Measurements from ENCODE around the gene HNMT.

GRCh38 chr2:135754057-135754472, 12.4 kb downstream of the UBXN4 start:
- PRO-cap = no peak

DNA sequence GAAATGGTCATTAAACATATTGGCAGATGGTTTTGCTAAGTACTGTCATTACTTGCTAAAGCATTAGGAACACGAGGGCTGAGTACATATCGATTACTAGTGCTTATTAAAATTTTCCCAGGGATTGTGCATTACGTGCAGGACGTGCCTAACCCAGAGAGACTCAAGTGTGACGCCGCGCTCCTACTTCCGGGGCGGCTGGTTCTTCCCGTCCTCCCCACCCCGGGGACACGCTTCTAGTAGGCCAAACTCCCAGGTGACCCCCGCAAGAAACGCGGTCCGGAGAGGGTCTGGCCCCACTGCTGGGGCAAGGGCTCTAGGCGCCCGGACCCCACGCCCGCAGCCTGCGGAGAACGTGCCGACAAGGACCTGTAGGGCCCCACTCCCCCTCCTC, 484 bp downstream of the DARS1 start:
- PRO-cap = bidirectional peak, plus-strand start at position 247 of the sequence, minus-strand start at position 165 of the sequence

GRCh38 chr2:136114000-136114248, 4.0 kb downstream of the CXCR4 start:
- PRO-cap = no peak

- PRO-cap = no peak
These were observed 3.1 kb upstream of the CXCR4 start for GRCh38 chr2:136121022-136121534.

DNA sequence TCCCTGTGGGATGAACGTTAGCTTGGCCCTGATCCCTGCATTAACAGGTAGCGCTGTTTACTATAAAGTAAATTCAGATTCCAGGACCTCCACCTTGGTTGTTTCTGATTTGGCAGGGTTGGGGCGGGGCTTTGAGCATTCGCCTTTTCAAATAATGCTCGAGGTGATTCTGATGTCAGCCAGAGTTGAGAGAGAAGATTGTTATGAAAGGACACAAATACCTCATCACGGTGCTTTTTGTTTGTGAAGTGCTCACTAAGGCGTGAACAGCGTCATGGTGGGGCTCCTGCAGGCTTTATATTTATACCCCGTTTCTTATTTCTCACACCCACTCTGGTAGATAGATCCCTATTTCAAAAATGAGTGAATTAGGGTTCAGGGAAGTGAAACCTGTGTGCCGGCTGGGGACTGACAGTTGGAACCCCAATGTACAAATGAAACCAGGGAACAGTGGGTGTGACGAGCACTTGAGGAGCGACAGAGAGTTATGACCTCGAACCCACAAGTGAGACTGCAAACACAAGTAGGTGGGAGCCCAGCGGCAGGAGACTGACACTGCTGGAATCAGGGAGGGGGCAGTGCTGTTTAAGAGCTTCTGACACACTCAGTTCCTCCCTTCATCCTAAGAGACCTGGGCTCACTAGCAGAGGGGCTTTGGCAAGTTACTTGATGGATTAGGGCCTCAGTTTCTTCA, 14.2 kb upstream of the CXCR4 start:
- PRO-cap = bidirectional peak, plus-strand start at position 182 of the sequence, minus-strand start at position 106 of the sequence; bidirectional peak, plus-strand start at position 607 of the sequence, minus-strand start at position 436 of the sequence

- PRO-cap = no peak
These were observed 17.4 kb upstream of the CXCR4 start for GRCh38 chr2:136135273-136135802.

GRCh38 chr2:136212707-136213662, 95.0 kb upstream of the CXCR4 start:
- PRO-cap = no peak

- PRO-cap = unidirectional peak, plus-strand start at chr2:136239233
These were observed 120.6 kb upstream of the CXCR4 start for GRCh38 chr2:136238127-136239331.

GRCh38 chr2:136325797-136326559, 208.0 kb upstream of the CXCR4 start:
- PRO-cap = no peak

DNA sequence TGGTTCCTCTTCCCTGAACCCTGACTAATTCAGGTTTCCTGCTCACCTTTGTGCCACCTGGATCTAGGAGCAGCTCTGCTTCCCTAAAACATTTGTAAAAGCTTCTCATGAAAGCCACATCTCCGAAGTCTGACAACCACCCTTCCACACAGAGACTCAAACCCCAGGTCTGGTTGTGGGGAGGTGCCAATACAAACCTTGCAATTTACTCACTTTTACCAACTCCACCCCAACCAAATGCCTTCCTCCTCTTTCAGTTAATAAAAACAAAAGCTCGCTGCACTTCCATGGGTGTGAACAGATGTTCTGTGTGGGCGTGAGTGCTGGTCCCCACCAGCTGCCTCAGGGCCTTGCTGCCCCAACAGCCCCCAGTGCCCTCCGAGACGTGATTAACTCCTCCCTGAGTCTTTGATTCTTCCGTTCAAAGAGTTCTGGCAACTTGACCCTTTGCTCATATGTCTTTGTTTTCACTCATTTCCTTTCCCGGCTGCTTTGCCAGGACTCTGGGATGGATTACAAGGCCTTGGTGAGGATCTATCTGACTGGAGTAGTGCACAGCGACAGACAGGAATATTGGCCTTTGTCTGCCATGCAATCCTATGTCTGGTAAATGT, 258.8 kb upstream of the CXCR4 start:
- PRO-cap = no peak

GRCh38 chr2:137963828-137964965, at the start of gene HNMT:
Gene HNMT, plus strand, starts transcription at chr2:137964473.
- PRO-cap = bidirectional peak, plus-strand start at chr2:137964414, minus-strand start at chr2:137964094; bidirectional peak, plus-strand start at chr2:137964660, minus-strand start at chr2:137964490; bidirectional peak, plus-strand start at chr2:137964678, minus-strand start at chr2:137964722; unidirectional peak, minus-strand start at chr2:137964794

GRCh38 chr2:138028572-138028919, 64.3 kb downstream of the HNMT start:
- PRO-cap = no peak

DNA sequence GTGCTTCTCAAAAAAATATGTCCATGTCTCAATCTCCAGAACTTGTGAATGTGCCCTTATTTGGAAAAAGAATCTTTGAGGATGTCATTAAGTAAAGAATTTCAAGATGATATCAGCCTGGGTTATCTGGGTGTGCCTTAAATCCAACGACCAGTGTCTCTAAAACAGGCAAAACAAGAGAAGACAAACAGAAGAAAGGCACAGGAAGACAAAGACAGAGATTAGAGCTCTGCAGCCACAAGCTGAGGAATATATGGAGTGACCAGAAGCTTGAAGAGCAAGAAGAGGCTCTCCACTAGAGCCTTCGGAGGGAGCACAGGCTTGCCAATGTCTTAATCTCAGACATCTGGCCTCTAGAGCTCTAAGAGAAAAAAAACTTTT, 71.5 kb downstream of the HNMT start:
- PRO-cap = no peak

DNA sequence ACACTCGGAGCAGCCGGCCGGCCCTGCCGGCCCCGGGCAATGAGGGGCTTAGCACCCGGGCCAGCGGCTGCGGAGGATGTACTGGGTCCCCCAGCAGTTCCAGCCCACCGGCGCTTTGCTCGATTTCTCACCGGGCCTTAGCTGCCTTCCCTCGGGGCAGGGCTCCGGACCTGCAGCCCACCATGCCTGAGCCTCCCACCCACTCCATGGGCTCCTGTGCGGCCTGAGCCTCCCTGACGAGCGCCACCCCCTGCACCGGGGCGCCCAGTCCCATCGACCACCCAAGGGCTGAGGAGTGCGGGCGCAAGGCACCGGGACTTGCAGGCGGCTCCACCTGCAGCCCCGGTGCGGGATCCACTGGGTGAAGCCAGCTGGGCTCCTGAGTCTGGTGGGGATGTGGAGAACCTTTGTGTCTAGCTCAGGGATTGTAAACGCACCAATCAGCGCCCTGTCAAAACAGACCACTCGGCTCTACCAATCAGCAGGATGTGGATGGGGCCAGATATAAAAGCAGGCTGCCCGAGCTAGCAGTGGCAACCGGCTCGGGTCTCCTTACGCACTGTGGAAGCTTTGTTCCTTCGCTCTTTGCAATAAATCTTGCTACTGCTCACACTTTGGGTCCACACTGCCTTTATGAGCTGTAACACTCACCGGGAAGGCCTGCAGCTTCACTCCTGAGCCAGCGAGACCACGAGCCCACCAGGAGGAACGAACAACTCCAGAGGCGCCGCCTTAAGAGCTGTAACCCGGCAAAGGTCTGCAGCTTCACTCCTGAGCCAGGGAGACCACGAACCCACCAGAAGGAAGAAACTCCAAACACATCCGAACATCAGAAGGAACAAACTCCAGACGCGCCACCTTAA, 630.5 kb upstream of the NXPH2 start:
- PRO-cap = no peak

DNA sequence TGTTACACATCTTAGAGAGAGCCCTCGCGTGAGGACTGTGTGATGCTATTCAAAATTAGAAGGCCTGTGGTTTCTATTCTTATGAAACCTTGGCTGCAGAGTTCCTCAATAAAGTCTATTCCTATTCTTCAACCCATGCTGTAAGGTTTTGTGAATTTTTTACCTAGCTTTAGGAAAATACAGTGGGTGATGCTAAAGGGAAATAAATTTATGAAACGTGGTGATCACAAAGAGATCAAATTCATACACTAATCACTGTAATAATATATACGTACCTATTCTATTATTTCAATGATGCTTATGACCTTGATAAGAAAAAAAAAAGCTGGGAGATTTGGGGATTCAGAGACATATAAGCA, 917.4 kb upstream of the NXPH2 start:
- PRO-cap = no peak

DNA sequence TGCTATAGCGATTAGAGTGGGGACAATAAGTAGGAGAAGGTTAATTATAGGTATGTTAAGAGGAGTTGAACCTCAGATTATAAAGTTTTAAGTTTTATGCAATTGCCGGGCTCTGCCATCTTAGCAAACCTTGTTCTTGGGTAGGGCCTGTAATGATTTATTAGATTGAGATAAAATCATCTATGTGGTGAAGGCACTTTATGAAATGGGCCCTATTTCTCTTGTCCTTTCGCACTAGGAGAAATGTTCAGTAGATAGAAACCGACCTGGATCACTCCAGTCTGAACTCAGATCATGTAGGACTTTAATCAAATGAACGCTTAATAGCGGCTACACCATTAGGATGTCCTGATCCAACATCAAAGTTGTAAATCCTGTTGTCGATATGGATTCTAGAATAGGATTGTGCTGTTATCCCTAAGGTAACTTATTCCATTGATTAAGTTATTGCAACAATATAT, 1441.3 kb upstream of the NXPH2 start:
- PRO-cap = no peak

DNA sequence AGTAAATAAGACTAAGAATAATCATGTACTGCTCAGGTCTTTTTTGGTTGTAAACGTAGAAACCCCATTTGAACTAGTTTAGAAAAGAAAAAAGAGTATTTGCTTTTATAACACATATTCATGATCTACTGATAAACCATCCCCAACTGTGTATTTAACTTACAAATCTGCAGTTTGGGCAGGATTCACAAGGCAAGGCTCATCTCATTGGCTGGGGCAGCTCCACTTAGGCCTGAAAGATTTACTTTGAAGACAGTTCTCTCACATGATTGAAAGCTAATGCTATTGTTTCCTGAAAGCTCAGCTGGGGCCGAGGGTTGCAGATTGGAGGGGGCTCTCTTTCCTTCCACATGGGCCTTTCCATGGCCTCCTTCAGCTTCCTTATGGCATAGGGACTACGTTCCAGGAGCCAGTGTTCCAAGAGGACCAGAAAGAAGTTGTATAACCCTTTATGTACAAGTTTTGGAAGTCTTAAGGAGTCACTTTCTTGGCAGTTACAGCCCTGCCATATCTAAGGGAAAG, 47.4 kb downstream of the ARHGAP15 start:
- PRO-cap = no peak

DNA sequence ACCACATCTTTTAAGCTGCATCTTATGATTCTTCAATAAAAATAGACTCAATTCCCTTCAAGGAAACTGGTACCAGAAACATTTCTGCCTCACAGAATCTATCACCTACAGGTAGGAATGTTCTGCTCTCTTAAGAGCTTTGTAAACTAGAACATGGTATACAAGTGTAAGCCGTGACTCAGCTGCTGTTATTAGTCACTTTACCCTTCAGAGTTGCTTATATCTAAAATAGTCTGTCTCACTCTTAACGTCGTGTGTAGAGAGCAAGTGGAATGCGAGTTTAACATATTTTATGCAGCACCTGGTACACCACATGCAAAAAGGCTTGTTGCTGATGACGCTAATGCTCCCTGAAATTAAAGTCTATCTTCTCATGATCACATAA, 232.6 kb downstream of the GTDC1 start:
- PRO-cap = no peak

DNA sequence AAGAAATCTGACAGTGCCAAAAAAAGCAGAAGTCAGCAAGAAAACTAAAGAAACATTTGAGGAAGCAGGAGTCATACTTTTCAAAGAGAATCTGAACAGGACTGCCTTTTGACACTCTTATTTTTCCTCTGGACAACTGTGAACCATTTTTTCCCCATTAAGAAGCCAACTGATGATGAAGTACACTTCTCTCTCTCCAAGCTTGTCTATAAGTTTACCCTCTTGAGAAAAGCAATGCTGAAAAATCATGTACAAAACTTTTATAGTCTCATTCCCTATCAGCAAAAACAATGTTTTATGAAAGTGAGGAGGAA, 188.5 kb downstream of the GTDC1 start:
- PRO-cap = no peak

DNA sequence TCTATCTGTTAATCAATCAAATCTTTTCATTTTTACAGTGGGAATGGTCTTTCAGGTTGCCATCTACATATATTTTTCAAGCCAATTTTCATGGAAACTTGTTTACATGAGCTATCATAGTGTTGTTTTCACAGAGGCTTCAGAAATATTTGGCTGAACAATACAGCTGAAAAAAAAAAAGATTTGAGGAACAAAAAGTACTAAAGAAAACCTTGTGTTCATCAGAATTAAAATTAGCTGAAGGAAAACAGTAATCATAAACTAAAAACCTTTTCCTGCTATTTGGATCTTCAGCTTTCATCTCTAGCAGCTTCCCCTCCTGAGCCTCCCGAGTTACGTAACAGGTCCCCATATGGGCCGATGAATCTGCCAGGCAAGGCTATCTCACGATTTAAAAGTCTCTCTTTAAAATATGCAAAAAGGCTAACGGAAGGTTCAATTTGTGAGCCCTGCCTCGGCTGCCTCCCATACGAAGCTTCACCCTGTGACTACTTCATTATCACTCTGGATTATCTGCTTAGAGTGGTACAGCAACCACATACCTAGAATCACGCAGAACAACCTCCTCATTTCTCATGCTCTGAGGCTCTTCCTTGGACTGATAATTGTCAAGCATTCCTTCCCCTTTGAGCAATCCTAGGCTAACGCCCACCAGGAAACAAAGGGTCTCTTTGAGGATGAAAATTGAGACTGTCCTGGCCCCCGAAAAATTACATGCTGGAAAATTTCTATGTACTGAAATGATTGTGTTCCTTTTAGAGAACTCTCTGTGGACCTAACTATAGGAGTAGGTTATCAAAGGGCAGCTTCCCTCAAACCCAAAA, 40.1 kb upstream of the GTDC1 start:
- PRO-cap = no peak